Adrenal gland (tissue), 7 donors: ENCODE results near the genes DCHS1, RBMXL2, EIF3F, LMO1 and RPL27A.

DNA sequence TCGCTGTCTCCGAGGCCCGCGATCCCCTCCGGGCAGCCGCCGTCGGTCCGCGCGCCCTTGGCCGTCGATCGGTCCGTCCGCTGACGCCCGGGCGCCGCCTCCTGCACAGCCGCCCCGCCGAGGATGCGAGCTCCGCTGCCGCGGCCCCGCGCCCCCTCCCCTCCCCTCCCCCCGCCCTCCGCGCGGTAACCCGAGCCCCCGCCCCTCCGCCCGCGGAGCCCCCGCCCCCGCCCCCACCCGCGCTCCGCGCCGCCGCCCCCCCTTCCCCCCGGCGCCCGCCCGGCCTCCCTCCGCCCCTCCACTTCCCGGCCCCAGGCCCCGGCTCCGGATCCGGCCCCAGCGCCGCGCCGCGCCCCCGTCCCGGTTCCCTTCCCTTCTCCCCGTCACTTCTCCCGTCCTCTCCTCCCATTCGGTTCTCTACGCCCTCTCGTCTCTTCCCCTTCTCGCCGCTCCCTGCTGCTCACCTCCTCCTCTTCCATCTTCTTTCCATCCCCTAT is at the start of gene DCHS1:
DCHS1 (minus strand) TSS at position 137 of the 497 bp plus-strand sequence.
- PRO-cap, 3 experiments = peak in 2 of 3 experiments; most common plus-strand start position 386 of the sequence (in 2); most common minus-strand start position 125 of the sequence (in 1)
- RAMPAGE, long total RNA, 4 experiments = no peak in any of the 4 experiments
- RRBS = 7% methylated on average over 18 of the region's 69 CpGs

GRCh38 chr11:6656170-6657484 is 1.0 kb upstream of the DCHS1 start:
- PRO-cap, 3 experiments = no peak in any of the 3 experiments
- RAMPAGE, long total RNA, 4 experiments = no peak in any of the 4 experiments
- RRBS = no CpG with 5 or more reads among the region's 18 CpGs

- PRO-cap, 3 experiments = no peak in any of the 3 experiments
- RAMPAGE, long total RNA, 4 experiments = no peak in any of the 4 experiments
Observed at GRCh38 chr11:6693902-6694196, 10.7 kb upstream of the MRPL17 start.

GRCh38 chr11:7088763-7089217 is at the start of gene RBMXL2:
RBMXL2 (plus strand) TSS chr11:7088998.
- PRO-cap, 3 experiments = no peak in any of the 3 experiments
- RAMPAGE, long total RNA, 4 experiments = no peak in any of the 4 experiments
- RRBS = 70% methylated on average over 4 of the region's 40 CpGs

GRCh38 chr11:7576953-7577212 is 63.1 kb downstream of the PPFIBP2 start:
- PRO-cap, 3 experiments = no peak in any of the 3 experiments
- RAMPAGE, long total RNA, 4 experiments = no peak in any of the 4 experiments
- RRBS = no CpG with 5 or more reads among the region's 4 CpGs

GRCh38 chr11:7603814-7604676 is 69.3 kb downstream of the CYB5R2 start:
- PRO-cap, 3 experiments = no peak in any of the 3 experiments
- RAMPAGE, long total RNA, 4 experiments = no peak in any of the 4 experiments
- RRBS = no CpG with 5 or more reads among the region's 8 CpGs

DNA sequence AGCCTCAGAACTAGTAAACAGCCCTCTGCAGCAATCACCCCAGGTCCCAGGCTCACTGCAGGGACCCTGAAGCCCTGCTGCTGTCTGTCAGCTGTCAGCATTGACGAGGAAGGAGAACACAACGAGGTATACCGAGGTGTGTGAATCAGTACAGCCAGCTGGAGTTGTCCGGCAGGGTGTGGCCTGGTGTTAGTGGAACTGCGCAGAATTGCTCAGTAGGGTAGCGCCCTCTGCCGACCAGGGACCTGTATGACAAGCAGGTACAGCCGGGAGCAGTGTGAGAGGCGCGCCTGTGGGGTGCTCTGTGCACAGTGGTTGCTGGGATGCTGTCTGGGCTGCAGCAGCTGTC is 7.6 kb downstream of the CYB5R2 start:
- PRO-cap, 3 experiments = no peak in any of the 3 experiments
- RAMPAGE, long total RNA, 4 experiments = no peak in any of the 4 experiments
- RRBS = 3% methylated on average over 4 of the region's 10 CpGs

DNA sequence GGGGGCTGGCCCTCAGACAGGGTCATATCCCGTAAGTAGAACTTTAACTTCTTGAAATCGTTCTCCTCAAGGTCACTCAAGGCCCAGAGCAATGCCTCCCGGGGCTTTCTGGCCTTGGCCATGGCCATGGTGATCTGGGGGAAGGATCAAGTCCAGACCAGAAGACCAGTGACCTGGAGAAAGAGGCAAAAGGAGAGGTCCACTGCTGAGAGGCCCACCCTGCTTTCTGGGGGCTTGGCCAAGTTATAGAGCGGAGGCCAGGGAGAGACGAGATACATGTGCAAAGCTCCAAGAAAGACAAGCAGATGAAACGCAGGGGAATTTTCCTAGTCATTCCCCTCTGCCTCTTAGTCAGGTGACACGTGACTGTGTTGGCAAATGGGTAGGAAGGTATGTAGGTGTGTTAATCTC is 1.9 kb downstream of the NLRP10 start:
- PRO-cap, 3 experiments = no peak in any of the 3 experiments
- RAMPAGE, long total RNA, 4 experiments = no peak in any of the 4 experiments
- RRBS = no CpG with 5 or more reads among the region's 7 CpGs

DNA sequence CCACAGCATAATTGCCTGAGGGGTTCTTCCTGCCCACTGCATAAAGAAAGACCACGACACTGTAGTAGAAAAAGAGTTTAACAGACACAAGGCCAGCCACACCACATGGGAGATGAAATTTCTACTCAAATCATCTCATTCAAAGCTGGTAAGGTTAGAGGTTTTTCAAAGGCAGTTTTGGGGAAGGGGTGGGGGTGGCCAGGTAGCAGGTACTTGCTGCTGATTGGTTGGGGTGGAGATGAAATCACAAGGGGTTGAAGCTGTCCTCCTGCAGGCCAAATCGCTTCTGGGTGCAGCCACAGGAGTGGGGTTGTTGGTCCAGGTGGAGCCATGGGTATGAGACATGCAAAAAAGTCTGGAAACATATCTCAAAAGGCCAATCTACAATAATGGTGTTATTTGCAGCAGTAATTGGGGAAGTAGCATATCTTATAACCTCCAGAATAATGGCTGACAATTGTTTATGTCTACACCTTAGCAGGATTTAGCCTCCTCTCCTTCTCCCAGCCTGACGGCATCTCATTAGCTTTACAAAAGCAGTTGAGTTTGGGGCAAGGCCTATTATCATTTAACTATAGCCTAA is 4.8 kb upstream of the NLRP10 start:
- PRO-cap, 3 experiments = no peak in any of the 3 experiments
- RAMPAGE, long total RNA, 4 experiments = no peak in any of the 4 experiments
- RRBS = no CpG with 5 or more reads among the region's 3 CpGs

- PRO-cap, 3 experiments = peak in 3 of 3 experiments; most common plus-strand start chr11:7987340 (in 2); most common minus-strand start chr11:7987086 (in 2)
- RAMPAGE, long total RNA, 4 experiments = start-site peak on the plus strand in 4 of 4 experiments, at chr11:7987329-7987715 at its widest, 43 to 772 reads per replicate
- RRBS = no CpG with 5 or more reads among the region's 62 CpGs
Observed at GRCh38 chr11:7986663-7987975, at the start of gene EIF3F. EIF3F (plus strand) TSS chr11:7987337.

DNA sequence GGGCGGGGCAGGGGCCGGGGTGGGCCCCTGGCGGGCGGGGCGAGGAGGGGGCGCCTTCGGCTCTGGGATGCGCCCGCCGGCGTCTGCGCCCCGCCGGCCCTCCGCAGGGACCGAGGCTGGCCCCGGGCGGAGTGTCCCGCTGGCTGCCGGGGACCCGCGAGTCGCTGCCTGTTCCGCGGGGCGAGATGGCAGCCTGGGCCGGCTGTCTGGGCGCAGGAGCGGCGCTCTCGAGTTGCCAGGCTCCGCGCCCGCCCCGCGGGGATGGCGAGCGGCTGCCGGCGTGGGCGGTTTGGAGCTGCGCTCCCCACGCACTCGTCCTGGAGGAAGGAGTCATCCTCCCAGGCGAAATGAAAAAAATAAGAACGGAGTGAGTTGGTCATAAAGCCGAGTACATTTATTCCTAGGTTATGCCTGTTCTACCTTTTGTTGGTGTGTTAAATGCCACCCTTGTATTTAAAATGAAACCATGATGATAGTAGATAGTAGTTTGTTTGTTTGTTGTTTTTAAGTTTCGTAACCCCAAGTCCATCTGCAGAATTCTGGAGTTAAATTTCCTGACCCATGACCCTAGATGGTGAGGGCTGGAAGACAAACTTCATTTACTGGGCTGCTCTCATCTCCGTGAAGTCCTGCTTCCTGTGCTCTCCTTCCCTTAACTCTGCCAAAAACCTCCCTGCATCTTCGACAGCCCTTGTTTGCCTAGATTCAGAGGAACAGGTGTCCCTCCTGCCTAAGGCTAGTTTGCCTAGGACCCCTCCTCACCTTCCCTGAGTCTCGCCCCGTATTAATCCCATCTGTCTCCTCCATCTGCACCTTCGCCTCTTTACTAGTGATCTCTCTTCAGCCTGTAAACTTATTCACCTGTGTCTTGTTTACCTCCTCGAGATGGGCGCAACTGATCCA is 32.8 kb downstream of the EIF3F start:
- PRO-cap, 3 experiments = peak in 3 of 3 experiments; most common plus-strand start position 159 of the sequence (in 1); most common minus-strand start position 263 of the sequence (in 3)
- RAMPAGE, long total RNA, 4 experiments = no peak in any of the 4 experiments
- RRBS = 2% methylated on average over 29 of the region's 55 CpGs

DNA sequence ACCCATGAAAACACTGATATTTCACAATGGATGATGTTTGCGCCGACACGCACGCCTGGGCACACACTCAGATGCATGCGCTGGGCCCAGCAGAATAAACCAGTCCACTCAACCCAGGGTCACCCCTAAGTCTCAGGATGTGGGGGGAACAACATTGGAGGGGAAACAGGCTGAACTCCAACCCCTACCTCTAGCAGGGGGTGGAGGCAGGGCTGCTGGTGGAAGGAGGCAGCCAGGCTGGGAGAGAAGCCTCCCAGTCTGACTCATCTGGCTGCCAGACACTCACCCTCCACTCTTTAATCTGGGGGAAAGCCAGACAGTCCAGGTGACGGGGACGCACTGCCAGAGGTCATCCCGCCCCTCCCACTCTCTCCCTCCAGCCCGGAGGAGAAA is 29.7 kb downstream of the LMO1 start:
- PRO-cap, 3 experiments = no peak in any of the 3 experiments
- RAMPAGE, long total RNA, 4 experiments = no peak in any of the 4 experiments
- RRBS = no CpG with 5 or more reads among the region's 9 CpGs

DNA sequence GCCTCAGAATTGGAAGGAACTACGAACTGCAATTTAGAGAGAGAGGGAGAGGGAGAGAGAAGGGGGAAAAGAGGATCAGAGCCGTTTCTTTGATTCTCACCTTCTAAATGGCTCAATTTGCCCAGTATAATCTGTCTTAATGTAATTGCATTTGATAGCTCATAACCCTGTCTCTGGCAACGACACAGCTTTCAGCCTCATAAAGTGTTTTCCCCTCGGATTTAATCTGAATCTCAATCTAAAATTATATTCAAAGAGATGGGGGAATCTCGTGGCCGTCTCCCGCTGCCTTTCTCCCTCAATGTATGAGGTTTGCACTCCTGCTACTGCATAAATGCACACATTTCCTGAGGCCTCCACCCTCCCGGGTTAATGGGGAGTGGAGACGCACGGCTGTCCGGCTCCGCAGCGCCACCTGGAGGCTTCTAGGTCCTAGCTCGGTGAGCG is at the start of gene LMO1:
LMO1 (minus strand) TSS at position 307 of the 447 bp plus-strand sequence.
- PRO-cap, 3 experiments = peak in 1 of 3 experiments; most common minus-strand start position 307 of the sequence (in 1)
- RAMPAGE, long total RNA, 4 experiments = no peak in any of the 4 experiments
- RRBS = no CpG with 5 or more reads among the region's 15 CpGs

- PRO-cap, 3 experiments = no peak in any of the 3 experiments
- RAMPAGE, long total RNA, 4 experiments = no peak in any of the 4 experiments
- RRBS = no CpG with 5 or more reads among the region's 14 CpGs
Observed at GRCh38 chr11:8267729-8268084, 4.0 kb upstream of the LMO1 start.

- PRO-cap, 3 experiments = no peak in any of the 3 experiments
- RAMPAGE, long total RNA, 4 experiments = no peak in any of the 4 experiments
- RRBS = no CpG with 5 or more reads among the region's 2 CpGs
Observed at GRCh38 chr11:8643766-8644254, 38.7 kb downstream of the TRIM66 start.

DNA sequence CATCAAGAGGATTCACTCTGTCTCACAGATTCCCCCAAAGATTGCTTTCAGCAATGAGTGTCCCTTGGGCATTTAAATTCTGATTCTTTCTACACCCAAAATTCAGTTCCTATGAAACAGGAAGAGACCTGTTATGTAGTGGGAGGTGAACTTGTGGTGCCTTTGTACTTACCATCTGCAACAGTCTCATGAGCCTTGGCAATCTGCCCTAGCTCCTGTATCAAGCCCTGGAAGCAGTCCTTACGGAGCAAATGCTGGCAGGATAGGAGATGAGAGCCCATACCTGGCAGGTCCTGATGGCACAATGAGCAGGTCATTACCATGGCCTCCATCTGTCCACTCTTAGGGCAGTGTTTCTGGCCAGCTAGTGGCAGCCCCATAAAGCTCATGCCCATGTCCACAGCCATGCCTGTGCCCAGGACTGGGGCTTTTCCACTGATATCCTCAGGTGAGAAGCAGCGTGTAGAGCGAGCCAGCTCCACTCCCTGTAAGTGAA is 10.8 kb downstream of the TRIM66 start:
- PRO-cap, 3 experiments = no peak in any of the 3 experiments
- RAMPAGE, long total RNA, 4 experiments = no peak in any of the 4 experiments
- RRBS = no CpG with 5 or more reads among the region's 3 CpGs

- PRO-cap, 3 experiments = no peak in any of the 3 experiments
- RAMPAGE, long total RNA, 4 experiments = no peak in any of the 4 experiments
- RRBS = no CpG with 5 or more reads among the region's 6 CpGs
Observed at GRCh38 chr11:8680651-8681167, 1.8 kb downstream of the TRIM66 start.

DNA sequence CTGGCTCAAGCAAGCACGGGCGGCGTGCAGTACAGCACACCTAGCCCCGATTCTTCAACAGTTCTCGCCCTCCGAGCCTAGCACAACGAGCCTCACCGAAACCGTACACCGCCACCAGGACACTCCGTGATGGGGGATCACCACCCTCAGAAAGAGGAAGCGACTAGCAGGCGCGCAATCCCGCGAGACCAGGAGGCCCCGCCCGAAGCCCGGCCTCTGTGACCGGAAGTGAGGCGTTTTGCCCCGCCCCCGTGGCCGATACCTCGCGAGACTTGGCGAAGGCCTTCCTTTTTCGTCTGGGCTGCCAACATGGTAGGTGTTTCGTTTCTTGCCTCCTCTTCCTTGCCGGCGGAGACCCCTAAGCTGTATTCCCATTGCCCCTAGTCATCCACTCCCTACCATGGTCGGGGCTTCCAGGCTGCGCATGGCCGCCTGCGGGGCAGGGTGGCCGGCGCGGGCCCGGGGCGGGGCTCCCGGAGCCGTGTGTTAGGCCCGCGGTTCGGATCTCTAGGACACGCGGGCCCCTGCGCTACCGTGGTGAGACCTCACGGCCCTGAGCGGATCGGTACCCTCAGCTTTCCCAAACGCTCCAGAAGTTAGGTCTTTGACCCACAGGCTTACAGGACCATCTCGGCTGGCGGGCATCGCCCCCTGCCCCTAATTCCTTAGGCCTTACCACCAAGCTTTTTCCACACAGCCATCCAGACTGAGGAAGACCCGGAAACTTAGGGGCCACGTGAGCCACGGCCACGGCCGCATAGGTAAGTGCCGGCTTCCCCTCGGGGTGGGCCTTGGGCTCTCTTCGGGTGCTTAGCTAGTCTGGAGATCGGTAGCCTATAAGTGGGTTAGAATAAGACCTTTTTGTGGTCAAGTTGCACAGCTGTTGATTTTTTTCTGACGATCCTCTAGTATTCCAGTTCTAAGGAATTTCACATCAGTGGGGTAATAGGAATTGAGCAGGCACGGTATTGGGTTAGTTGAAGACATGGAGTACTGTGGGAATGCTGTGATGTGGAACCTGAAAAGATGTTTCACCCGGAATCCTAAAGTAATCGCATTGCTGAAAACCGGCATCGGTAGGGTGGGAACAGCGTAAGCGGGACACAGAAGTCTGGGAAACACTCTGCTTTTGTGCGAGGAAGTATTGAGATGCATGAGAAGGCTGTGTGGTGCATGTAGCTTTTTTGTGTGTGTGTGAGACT is at the start of gene RPL27A:
RPL27A (plus strand) TSS at position 288 of the 1,202 bp plus-strand sequence.
- PRO-cap, 3 experiments = peak in 3 of 3 experiments; most common plus-strand start position 288 of the sequence (in 3); most common minus-strand start position 148 of the sequence (in 1)
- RAMPAGE, long total RNA, 4 experiments = start-site peak on the plus strand in 4 of 4 experiments, centred at positions 283 to 292 of the sequence, 158 to 2,934 reads per replicate; start-site peak on the minus strand in 2 of 4 experiments, centred at positions 159 to 168 of the sequence, 37 to 56 reads per replicate
- RRBS = under 1% methylated on average over 11 of the region's 74 CpGs

DNA sequence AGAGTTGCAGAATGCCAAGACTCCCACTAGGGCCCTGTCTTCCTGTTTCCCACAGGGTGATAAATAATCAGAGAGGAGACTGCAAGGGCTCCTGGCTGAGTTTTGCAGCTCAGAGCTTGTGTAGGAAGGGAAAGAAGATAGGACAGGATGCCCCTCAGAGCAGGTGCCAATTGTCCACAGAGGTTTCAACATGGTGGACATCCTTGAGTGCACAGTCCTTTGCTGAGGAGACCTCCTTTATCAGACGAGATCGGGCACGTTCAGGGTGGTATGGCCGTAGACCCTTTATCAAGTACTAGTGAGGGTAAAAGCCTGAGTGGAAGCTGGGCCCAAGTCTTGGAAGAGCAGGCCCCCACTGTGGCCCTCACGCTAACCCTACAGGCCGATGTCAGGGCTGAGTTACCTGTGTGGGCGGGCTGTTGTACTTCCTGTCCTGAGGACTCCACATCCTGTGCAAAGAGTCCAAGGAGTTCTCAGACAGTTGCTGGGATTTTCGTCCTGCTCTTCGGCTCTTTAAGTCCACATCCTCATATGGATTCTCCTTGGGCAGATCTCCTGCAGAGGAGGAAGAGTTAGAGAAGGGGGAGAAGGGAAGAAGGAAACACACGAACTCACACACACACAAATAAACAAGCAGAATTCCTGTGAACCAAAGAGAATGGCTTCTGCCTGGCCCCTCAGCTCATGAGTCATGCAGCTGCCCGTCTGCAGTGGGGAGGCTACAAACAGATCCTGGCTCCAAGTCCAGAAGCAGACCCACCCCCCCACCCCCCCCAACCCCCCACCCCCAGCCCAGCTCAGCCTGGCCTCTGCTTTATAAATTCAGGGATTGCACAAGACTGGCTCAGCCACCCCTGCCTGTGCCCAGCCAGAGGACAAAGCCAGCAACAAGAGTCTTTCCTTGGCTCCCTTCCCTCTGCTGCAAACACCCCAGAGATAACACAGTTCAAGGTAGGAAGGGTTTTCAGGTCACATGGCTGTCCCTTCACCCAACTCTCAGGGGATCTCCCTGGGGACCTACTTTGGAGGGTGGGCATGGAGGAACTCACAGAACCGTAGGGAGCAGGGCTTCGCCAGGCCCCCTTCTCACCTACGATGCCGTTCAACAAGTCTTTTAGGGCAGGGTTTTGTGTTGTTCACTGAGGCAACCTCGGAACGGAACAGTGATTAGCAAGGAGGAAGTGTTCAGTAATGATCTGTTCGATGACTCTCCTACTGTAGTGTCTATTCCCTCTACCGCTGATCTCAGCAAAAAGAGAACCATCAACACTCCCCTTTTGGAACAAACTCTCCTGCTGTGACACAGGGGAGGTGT is 35.2 kb downstream of the RPL27A start:
- PRO-cap, 3 experiments = peak in 3 of 3 experiments; most common plus-strand start position 847 of the sequence (in 1); most common minus-strand start position 1,165 of the sequence (in 3)
- RAMPAGE, long total RNA, 4 experiments = start-site peak on the plus strand in 1 of 4 experiments, centred at position 845 of the sequence, 7 reads per replicate; start-site peak on the minus strand in 4 of 4 experiments, centred at positions 671 to 678 of the sequence, 36 to 791 reads per replicate
- RRBS = no CpG with 5 or more reads among the region's 19 CpGs

- PRO-cap, 3 experiments = no peak in any of the 3 experiments
- RAMPAGE, long total RNA, 4 experiments = no peak in any of the 4 experiments
- RRBS = no CpG with 5 or more reads among the region's 2 CpGs
Observed at GRCh38 chr11:8790955-8791494, 19.4 kb downstream of the DENND2B start.